GM23248 (cell line): ENCODE measurements around a stretch of chr5.

DNA sequence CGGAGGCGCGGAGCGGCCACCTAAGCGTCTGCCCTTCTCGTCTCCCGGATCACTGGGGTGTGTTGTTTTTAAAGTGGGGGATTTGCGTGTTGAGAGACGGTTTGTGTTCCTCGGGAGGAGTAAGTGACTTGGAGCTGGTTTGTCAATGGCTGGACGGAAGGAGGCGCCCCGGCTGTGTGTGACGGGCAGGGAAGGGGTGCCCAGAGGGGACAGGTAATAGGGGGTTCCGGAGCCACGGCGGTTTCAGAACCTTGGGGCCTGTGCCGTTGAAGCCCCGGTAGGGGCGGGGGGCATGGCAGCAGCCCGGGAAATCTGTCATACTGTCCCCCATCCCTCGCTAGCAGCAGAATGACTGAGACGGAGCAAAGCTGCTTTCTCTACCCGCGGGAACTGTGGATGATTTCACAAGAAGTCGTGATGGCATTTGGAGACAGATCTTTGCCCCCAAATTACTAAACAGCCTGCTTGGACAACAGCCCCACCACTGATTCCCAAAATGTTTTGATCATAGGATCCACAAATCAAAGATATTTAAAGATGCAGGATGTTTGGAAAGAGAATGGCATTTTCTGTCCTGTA, 216.4 kb downstream of the PDZD2 start:
- RAMPAGE, long total RNA, result no peak

GRCh38 chr5:31895245-31896148, 256.6 kb downstream of the PDZD2 start:
- RAMPAGE, long total RNA, result no peak

DNA sequence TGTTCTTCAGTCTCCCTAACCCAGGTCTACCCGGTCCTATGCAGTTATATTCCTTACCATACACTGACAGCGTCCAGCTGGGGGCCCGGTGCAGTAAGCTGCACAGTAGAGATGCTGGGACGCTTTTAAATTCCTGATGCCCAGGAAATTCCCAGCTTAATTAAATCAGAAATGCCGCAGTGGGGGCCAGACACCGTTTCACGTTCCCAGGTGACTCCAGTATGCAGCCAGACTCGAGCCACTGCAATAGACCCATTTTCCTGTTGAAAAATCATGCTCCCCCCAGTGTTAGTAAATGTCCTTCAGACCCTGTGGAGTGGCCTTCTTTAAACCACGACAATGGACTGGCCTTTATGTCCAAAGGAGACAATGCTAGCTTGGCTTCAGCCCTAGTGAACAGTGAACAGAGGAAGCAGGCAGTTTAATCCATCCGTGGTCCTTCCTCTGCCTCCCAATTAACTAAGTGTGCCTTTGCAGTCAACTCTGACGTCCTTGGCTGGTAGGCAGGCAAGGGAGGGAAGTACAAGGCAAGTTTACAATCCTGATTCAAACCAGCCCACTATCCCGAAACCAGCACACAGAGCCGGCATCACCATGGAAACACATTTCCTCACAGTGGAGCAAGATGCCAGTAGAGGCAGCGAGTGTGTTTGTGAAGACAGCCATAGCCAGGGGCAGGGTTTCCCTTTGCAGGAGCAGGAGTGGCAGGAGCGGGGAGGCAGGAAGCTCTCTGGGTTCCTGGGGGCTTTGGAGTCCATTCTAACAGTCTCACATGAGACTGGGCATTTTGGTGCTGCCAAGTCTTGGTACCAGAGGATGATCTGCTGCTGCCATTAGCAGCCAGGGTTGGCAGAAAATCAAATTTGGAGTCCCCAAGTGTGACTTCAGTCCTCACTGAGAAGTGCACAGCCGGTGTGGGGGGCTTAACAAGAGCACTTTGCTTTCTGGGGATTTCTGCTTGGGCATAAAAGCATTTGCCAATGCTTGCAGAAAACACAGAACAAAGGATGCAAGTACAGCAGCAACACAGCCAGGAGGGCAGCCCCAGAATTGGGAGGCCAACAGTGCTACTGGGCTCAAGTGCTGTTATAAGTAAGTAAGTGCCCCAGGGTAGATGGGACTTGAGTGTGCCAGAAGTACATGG, 73.9 kb downstream of the GOLPH3 start:
- RAMPAGE, long total RNA, result no peak

DNA sequence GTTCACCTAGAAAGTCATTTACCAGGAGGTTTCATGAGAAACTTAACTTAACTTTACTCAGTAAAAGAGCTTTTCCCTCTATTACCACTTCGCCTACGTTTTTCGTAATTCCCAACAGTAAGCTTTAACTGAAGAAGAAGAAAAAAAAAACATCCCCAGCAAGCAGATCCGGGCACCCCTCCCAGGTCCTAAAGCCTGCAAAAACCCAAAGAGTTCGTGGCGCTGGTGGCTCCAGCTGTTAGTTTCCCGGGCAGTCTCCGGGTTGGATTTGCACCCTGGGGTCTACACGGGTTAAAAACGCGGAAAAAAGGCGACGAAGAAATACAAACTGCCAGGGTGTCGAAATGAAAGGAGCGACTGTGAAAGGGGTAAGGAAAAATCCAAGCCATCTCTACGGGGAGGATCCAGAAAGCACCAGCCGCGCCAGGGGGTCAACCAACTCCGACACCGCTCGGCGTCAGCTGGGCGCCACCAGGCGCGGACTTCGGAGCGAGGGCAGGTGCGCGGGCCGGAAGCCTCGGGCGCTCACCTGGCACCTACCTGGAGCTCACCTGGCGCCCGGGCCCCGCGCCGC, 826 bp downstream of the GOLPH3 start:
- RAMPAGE, long total RNA, result no peak

- RAMPAGE, long total RNA, result no peak
Measured at GRCh38 chr5:32217908-32218587, 43.9 kb upstream of the GOLPH3 start.

DNA sequence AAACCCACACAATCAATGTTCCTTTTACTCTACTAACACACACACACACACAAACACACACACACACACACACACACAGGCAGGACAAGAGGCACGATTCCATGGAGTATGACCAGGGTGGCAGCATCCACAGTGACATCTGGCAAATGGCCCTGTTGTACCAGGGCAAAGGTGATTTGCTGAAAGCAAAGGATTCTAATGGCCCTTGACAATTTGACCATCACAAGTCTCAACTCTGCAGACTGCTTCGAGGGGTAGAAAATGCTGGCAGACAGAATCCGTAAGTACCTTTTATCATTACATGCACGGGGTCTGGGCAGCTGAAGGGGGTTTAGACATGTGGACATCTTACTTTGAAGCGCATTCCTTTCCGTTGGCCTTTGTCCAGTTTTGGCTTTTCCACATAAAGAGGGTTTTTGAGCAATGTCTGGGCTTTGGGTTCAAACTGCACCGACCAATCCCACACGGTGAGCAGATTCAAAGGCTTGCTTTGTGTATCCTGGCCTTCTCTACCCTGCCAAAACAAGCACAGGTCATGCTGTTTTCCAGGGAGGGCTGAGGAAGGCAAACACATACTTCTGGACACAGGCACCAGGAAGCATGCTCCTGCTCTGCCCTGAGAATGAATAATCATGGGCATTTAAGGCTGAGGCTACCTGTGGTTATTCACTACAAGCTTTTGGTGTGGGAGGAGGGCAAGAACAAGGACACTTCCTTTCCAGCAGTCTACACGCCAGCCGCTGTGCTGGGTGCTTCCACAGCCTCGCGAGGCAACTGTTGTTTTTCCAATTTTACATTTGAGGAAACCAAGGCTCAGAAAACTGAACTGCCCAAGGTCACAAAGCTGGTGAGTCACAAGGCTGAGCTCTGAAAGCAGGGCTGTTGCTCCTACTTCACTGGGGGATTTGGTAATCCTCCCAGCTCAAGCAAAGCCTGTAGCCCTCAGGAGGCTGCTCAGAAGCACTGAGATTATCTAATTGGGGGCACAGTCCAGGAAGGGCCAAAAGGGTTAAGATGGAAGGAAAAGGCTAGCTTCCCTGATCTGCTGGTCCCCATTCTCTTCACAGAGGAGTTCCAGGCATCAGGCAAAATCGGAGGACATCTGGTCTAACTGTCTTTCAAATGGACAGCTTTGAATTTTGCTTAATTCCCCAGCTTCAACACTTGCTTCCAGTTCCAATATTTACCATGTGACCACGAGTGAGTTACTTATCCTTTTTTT, 59.7 kb upstream of the GOLPH3 start:
- RAMPAGE, long total RNA, result no peak

DNA sequence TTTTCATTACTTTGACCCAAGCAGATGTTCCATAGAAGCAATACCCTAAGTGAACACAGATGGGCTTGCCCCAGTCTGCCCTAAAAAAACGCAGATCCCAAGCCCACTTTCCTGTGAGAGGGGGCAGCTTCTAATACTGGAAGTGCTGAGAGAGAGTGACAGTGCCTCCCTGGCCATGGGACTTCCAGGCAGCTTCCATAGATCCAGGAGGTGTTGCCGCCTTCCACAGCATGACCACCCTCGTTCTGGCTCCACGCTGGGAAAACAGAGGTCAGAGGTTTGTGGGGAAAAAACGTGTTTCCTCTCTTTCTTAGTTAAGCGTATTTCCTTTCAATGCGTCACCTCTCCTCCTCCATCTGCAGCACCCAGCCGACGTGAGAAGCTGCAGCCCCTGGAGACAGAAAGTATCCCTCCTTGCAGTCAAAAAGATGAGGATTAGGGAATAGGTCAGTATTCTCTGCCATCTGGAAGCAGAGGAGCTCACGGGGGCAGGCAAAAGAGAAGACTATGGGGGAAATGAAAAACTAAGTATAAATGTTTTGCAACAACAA, 38.2 kb downstream of the MTMR12 start:
- RAMPAGE, long total RNA, result no peak

DNA sequence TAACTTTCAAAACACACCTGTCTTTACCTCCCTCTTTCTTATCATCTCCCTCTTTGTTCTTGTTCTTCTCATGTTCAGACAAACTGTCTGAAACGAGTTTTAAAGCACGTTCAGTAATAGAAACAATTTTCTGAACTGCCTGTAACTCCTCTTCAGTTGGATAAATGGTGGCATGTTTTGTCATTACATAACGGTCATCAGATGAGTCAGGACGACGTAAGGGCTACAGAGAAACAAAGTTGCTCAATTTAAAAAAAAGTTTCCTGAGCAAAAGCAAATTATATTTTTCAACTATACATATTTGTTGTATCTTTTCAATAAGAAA, 56.1 kb downstream of the ZFR start:
- RAMPAGE, long total RNA, result no peak

DNA sequence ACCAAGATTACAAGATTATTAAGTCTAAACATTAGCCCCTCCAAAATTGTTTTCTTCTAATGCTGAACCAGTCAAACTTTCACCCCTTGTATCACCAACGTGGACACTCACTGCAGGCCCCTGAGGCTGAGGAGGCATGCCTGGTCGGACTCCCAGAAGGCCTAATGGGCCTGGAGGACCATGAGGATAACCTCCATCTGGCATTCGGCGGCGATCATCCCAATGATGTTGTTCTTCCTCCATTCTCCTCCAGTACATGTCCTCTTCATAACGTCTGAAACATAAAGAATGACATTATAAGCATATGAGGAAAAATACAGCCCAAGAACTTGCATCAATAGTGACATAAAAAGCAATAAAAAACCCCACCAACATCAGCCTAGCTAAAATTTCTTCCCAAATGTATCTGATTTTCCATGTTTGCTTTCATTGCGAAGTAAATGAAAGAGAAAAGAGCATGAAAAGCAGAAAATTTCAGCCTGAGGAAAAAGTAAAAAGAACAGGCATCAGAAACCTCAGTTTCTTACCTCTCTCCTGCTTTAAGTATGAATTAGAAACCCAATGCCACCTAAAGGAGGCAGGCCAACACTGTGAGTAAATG, 54.3 kb downstream of the ZFR start:
- RAMPAGE, long total RNA, result no peak

DNA sequence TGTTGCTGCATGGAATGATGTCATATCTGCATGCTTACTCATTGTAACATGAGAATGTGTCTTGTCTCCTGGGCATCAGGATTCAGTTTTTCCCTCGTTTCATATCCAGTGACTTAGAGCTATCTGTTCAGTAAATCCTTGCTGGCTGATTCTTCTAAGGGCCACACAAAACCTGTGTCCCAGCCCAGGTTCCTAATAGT, 94.9 kb downstream of the NPR3 start:
- RAMPAGE, long total RNA, result no peak

DNA sequence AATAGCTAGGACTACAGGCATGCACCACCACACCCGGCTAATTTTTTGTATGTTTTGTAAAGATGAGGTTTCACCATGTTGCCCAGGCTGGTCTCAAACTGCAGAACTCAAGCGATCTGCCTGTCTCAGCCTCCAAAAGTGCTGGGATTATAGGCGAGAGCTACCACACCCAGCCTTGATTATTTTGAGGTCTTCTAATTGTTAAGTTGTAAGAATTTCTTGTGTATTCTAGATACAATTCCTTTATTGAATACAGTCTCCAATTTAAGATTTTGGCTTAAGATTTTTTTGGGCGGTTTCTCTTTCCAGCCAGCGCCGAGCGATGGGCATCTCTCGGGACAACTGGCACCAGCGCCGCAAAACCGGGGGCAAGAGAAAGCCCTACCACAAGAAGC, 278.9 kb upstream of the TARS1 start:
- RAMPAGE, long total RNA, result start-site peak on the plus strand centred at position 304 of the sequence, 10 bp wide, 151 and 336 reads in 2 replicates

- RAMPAGE, long total RNA, result no peak
Measured at GRCh38 chr5:33459647-33460052, 18.9 kb downstream of the TARS1 start.

DNA sequence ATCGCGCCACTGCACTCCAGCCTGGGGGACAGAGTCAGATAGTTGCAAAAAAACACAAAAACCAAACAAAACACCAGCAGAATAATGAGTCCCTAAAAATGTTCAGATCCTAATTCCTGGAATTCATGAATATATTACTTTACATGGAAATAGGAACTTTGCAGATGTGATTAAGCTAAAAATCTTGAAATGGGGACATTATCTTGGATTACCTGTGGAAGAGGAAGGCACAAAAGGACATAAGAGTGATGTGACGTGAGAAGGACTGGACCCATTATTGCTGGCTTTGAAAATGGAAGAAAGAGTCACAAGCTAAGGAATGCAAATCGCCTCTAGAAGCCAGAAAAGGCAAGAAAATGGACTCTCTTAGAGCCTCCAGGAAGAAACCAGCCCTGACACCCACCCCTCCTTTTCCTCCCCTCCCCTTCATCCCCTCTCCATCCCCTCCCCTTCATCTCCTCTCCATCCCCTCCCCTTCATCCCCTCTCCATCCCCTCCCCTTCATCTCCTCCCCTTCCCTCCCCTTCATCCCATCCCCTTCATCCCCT, 39.7 kb downstream of the TARS1 start:
- RAMPAGE, long total RNA, result no peak

DNA sequence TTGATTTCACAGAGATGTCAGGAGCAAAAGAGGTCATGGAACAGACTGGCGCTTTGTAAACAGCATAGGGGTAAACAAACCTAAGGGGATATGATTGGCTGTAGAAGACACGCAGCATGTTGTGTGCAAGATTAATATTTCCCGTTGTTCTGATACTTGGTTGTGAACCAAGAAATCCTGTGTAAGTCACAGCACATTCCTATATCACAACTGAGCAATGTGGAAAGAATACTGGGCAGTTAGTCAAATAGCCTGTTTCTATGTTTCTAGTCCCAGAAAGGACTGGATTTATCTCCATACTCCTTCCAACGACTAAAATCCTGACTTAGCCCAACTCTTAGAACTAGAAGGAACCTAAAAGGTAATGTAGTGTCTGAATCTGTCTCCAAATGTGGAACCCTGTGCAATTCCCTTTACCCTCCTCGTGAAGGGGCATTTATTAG, 3.1 kb downstream of the ADAMTS12 start:
- RAMPAGE, long total RNA, result no peak

DNA sequence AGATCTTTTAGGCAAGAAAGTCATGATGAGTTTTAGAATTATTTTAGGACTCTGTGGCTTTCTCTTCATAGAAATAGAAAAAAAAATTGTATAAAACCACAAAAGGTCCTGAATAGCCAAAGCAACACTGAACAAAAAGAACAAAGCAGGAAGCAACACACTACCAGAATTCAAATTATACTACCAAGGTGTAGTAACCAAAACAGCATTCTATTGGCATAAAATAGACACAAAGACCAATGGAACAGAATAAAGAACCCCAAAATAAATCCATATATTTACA, 1.1 kb upstream of the AMACR start:
- RAMPAGE, long total RNA, result no peak

DNA sequence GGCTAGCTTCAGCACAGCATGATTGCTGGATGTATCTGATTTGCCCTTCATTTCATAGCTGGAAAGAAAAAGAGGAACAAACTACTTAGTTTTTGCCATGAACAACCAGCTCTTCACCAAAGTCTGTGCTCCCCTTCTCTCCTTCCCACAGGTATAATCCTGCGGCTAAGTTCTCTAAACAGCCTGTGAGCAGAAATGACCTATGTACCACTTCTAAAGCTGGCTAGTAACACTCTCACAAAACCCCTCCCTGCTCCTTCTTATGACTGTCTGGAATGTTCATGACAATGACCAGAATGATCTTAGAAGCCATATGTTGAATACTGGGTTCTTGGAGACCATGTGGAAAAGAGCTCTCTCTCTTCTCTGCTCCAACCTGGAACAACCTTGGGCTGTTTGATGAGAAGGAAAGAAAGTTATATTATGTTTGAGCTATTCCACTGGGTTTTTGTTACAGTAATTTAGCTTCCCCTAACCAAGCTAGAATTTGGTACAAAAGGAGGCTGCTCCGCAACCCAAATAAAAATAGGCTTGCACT, 12.9 kb upstream of the AMACR start:
- RAMPAGE, long total RNA, result no peak

- RAMPAGE, long total RNA, result no peak
Measured at GRCh38 chr5:34490232-34490982, 165.7 kb upstream of the RAI14 start.

- RAMPAGE, long total RNA, result no peak
Measured at GRCh38 chr5:34556289-34556669, 99.8 kb upstream of the RAI14 start.

- RAMPAGE, long total RNA, result no peak
Measured at GRCh38 chr5:34598200-34598711, 57.9 kb upstream of the RAI14 start.

- RAMPAGE, long total RNA, result no peak
Measured at GRCh38 chr5:34699743-34700286, 43.7 kb downstream of the RAI14 start.